Cardiac ventricle fibroblast (primary cell): ENCODE data around the gene RAB10.

- RAMPAGE, long total RNA: no peak
Observed at GRCh38 chr2:24359503-24359976, 796 bp downstream of the ITSN2 start.

- RAMPAGE, long total RNA: no peak
Observed at GRCh38 chr2:24771944-24772690, 21.1 kb downstream of the PTRHD1 start.

GRCh38 chr2:24820355-24820900 is 27.2 kb downstream of the CENPO start:
- RAMPAGE, long total RNA: no peak

DNA sequence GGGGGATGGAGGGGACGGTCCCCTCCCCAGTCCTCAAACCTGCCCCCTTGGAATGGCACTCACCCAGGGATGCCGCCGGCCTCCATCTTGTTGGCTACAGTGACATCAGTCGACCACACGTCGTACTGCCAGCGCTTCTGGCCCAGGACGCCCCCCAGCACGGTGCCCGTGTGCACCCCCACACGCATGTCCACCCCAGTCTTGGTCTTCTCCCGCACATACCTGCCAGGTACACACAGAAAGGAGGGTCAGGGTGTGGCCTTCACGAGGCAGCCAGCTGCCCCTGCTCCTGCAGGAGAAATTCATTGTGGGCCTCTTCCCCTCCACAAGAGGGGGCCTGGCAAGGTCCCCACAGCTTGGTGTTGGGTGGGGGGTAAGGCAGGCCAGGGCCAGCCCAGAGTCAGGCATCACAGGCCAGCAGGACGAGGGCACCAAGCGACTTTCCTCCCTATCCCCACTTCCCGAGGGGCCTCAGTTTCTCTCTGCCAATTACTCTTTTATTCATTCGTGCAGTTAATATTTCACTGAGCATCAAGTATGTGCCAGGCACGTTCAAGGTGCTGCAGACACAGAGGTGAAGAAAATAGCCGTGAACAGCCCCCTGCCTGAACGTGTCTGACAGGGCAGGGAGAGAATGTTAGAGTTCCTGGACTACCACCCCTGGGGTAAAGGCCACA is 46.7 kb downstream of the CENPO start:
- RAMPAGE, long total RNA: no peak

- RAMPAGE, long total RNA: no peak
Observed at GRCh38 chr2:24915736-24916346, 4.2 kb downstream of the ADCY3 start.

- RAMPAGE, long total RNA: no peak
Observed at GRCh38 chr2:24916942-24917582, 3.0 kb downstream of the ADCY3 start.

DNA sequence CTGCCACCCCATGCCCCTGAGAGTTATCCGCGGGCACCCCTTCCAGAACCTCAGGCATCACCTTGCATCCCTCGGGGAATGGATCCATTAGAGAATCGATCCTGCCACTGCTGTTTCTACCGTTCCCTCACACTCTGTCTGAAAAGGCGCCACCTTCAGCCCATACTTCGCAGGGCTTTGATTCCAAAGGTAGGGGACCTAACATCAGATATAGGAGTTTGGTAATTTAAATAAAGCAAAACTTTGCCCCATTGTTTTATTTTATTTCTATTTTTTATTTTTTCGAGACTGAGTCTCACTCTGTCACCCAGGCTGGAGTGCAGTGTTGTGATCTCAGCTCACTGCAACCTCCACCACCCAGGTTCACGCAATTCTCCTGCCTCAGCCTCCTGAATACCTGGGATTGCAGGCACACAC is 1.2 kb upstream of the ADCY3 start:
- RAMPAGE, long total RNA: no peak

DNA sequence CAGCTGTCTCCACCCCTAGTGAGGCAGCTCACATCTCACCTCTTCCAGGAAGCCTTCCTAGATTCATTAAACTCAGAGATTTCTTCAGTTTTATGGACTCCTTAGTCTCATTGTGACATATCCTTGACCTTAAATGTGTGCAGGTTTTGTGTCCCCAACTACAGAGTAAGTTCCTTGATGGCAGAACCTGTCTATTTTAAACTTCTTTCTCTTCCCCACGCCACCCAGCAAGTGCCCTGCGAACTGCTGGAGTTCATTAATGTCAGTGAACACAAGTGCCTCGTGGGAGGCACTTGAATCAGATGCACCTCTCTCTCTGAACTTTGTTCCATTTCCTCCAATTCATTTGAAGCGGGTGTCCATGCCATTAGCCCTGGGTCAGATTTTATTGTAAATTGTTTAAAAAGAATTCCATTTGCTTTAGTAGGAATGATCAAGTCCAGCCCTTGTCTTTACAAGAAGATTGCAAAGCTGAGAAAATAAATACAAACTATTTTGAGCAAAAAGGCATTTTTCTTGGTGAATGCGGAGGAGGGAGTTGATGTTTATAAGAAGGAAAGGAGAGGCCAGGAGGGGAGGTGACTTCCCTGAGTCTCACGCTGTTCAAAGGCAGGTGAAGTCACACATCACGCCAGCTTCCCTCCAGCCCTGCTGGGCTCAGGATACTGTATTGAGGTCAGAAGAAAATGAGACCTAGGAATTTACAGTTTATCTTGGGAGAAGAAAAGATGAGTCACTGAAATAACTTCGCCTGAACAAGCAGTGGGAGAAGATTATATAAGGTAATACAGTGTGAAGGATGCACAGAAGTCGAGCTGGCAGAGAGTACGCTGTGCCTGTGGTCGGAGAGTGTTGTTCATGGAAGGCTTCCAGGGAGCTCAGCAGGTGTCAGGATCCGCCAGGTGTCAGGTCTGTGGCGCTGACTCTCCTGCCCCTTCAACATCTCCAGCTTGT is 36.3 kb downstream of the EFR3B start:
- RAMPAGE, long total RNA: no peak

DNA sequence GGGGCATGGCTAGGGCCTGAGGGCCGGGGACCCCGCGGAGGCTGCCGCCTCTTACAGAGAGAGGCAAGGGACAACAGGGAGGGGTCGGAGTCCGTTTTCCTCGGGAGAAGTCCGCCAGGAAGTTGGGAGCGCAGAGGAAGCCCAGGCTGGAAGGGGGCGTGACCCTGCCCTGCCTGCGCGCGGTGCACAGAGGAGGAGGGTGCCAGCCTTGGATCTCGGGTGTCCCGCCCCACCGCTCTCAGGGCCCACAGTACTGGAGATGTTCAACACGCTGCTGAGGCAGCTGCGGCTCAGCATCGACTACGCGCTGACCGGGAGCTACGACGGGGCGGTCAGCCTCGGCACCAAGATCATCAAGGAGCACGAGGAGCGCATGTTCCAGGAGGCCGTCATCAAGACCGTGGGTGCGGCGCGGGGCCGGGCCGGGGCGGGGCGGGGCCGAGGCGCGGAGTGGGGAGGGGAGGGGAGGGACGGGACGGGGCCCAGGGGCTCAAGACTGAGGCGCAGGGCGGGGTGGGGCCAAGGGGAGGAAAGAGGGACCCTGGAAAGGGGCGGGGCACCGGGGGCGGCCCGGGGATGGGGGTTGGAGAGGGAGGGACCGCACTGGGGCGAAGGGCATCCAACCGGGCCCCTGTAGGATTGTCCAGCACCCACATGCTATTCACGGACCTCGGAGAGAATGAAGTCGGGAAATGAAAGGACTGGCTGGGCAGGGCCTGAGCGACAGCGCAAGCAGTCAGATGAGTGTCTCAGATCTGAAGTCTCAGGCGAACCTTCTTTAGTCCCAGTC is 36.7 kb downstream of the POMC start:
- RAMPAGE, long total RNA: no peak

DNA sequence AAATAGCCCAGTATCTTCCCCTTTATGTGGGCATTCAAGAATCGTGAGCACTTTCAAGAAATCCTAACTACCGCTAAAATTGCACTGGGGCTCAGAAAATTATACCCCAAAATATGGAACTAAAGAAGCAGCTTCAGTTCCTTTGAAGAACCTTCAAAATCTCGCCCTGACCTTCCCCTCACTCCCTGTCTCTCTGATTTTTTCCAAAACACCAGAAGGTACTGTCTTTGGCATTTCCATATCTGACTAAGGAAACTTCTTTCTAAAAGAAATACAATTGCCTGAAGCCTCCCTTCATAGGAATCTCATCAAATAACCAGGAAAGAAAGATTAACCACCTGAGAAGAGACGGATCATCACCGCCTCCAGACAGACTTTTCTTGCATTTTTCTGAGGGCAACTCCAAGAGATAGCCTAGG is 8.0 kb upstream of the POMC start:
- RAMPAGE, long total RNA: no peak

GRCh38 chr2:25376606-25377692 is 35.2 kb upstream of the DNMT3A start:
- RAMPAGE, long total RNA: no peak

DNA sequence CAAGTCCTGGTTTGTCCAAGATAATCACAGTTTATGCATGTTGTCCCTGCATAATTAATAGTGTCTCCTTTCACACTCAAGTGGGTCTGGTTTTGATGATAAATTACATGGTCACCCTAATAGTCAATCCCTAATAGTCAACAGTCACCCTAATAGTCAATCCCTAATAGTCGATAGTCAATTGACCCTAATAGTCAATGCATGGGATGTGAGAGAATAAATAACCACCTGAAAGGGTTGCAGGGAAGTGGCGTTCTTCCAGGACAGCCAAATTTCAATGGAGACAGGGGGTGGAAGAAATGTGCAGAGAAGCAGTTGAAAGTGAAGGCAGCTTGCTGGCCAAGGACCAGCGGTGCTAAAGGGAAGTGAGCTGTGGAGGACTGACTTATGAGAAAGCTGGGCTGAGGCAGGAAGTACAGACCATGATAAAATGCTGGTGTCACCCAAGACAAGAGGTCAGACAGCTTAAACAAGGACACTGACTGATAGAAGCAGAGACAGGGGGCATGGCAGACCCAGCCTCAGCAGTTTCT is 106.8 kb downstream of the DTNB start:
- RAMPAGE, long total RNA: no peak

DNA sequence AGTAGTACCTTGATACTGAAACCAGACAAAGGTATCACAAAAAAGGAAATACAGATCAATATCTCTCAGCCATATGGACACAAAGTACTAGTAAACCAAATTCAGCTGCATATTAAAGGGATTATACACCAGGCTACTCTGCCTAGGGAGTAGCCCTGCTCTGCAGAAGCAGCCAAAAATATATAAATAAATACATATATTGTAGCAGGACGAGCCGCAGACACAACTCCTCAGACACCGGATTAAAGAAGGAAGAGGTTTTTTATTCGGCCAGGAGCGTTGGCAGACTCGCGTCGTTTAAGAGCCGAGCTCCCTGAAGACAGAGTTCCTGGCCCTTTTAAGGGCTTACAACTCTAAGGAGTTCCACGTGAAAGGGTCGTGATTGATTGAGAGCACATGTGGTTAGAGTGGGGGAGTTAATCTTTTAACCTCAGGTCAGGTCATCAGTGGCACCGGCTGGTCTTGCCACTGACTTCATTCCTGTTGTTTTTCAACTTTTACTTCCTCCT is 38.4 kb upstream of the DTNB start:
- RAMPAGE, long total RNA: no peak

GRCh38 chr2:25740379-25741249 is 67.2 kb upstream of the DTNB start:
- RAMPAGE, long total RNA: no peak

- RAMPAGE, long total RNA: no peak
Observed at GRCh38 chr2:25741250-25742447, 68.3 kb upstream of the DTNB start.

GRCh38 chr2:26033925-26034774 is at the start of gene RAB10:
Gene RAB10, plus strand, starts transcription at chr2:26034084.
- RAMPAGE, long total RNA: start-site peak on the plus strand at chr2:26034086-26034131, 1,417 and 624 reads in 2 replicates

DNA sequence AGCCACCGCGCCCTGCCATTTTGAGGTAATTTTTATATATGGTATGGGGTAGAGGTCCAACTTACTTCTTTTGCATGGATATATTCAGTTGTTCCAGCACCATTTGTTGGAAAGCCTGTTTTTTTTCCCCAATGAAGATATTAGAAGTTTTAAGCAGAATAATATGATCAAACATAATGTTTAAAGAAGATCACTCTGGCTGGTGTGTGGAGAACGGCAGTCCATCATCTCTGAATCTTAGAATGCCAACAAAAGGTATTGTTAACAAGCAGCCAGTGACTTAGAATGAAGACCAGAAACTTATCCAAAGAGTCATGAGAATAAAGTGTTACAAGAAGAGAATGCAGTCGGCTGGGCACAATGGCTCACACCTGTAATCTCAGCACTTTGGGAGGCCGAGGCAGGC is 67.9 kb upstream of the GAREM2 start:
- RAMPAGE, long total RNA: no peak

GRCh38 chr2:26111549-26112011 is 61.3 kb upstream of the GAREM2 start:
- RAMPAGE, long total RNA: no peak

DNA sequence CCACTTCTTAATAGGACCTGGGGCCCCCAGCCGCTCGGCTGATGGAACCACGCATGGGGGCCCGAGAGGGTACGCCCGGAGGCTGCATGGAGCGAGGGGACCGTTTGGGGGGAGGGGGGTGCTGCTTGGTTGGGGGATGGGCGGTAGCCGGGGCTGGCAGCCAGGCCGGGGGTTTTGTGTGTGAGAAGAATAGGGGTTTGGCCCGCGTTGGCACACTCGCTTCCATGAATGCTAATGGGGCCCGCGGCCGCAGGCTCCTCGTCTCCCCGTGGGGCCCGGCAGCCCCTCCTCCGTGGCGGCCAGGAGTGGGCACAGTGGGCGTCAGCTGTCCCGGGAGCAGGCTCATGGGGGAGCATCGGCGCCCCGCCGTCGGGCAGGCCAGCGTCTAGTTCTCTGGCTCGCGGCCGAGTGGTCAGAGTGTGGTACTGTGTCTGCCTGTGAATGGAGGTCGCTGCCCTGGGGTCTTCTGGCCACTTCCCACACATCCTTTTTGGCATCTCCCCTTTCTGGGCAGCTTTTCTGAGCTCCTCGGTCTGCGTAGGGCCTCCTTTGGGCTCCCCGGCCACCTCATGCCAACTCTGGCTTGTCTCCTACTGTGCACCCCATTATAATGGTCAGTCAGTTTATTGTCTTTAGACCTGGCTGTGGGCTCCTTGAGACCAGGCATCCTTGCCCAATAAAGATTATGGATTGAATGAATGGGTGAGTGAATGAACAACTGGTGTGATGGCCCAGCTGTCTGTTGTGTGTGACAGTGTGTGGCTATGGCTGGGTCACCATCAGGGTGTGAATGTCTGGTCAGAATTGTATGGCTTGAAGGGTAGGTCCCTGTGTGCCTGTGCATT is 1.3 kb downstream of the GAREM2 start:
- RAMPAGE, long total RNA: no peak

GRCh38 chr2:26193380-26193959 is 20.6 kb downstream of the GAREM2 start:
- RAMPAGE, long total RNA: no peak